Neural cell (in vitro differentiated cells): ENCODE measurements around a stretch of chr10.

GRCh38 chr10:80477063-80477286 is 22.9 kb downstream of the TSPAN14 start:
- RAMPAGE, long total RNA = no peak

- RAMPAGE, long total RNA = no peak
These were observed 474.6 kb downstream of the NRG3 start for GRCh38 chr10:82349329-82350163.

DNA sequence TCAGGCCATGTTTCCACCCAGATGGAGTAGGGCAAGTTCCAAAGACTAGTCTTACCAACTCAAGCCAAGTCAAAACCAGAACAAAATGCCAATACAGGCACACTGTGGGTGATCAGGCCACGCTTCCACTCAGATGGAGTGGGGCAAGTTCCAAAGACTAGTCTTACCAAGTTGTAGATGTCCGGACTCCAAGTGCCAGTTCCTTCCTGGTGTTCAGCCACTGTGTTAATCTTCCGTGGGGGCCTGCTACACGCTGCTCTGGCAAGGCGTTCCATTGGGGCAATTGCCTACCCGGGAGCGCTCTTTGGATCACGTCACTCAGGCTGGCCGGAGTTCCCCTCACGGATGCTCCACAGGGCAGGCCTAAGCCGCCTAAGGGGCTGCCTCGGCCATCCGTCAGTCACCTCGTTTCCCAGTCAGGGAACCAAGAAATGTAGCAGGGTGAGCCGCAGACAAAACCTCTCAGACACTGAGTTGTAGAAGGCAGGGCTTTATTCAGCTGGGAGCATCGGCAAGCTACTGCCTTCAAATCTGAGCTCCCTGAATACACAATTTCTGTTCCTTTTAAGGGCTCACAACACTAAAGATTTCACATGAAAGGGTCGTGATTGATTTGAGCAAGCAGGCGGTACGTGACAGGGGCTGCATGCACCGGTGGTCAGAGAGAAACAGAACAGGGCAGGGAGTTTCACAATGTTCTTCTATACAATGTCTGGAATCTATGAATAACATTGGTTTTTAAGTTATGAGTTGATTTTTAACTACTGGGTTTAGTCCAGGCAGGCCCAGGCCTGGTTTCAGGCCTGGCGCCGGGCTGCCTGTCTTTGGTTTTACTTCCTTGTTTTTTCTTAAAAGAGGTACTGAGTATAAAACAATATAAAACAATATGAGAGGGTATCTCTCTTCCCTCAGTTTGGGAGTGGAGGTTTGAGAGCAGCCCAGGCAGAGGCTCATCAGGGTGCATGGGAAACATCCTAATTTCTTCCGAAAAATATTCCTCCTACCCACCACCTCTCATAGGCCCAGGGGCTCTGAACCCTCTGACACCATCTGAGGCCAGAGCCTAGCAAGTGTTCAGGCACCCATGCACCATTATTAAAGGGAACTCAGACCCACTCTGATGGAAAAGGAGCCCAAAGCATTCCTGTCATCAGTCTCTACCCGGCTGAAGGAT is 1.7 kb upstream of the GPR15LG start:
- RAMPAGE, long total RNA = no peak

DNA sequence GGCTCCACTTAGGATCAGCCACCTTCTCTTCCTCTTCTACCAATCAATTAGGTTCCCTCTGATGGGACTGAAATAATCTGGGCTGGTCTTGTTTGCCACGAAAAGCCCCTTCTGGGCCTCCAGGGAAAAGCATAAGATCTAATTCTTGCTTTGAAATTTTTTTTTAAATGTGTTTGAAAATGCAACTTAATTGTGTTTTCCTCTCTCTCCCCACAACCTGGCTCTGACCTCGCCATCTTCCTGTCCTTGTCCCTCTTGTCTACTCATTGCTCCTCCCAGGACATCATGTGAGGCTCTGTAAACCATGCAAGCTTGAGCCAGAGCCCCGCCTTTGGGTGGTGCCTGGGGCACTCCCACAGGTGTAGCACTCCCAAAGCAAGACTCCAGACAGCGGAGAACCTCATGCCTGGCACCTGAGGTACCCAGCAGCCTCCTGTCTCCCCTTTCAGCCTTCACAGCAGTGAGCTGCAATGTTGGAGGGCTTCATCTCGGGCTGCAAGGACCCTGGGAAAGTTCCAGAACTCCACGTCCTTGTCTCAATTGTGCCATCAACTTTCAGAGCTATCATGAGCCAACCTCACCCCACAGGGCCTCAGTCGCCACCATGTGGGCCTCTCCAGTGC is 9.8 kb upstream of the CDHR1 start:
- RAMPAGE, long total RNA = no peak

- RAMPAGE, long total RNA = no peak
These were observed 7.7 kb downstream of the CCSER2 start for GRCh38 chr10:84335810-84336684.

DNA sequence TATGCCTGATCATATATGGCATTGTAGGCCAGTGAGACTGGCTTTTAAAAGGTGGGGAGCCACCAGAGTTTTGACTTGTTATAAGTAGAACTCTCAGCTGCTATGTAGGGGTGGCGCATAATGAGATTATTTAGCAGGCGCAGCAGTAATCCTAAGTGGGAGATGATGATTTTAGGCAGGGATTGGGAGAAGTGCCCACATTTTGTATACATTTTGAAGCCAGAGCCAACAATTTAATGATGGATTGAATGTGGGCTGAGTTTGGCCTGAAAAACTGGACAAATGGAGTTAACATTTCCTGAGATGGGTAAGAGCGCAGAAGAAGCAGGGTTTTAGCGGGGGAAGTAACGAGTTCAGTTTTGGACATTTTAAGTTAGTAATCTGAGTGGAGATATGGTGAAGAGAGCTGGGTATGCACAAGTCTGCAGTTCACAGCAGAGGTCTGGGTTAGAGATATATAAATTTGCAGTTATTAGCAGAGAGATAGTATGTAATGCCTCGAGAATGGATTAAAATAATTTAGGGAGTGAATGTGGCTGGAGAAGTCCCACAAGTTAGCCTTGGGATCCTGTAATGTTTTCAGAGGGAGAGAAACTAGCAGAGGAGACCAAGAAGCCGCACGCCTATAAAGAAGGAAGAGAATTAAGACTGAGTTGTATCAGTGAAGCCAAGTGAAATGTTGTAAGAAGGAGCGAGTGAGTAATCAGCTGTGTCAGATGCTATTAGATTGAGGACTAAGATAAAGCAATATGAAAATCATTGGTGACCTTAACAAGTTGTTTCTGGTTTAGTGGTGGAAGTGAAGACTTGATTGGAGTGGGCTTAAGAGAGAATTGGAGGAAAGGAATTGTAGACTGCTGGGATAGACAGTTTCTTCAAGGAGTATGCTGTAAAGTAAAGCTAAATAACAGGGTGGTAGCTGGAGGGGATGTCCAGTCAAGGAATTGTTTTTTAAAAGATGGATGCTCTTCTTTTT is 8.6 kb downstream of the CCSER2 start:
- RAMPAGE, long total RNA = no peak

DNA sequence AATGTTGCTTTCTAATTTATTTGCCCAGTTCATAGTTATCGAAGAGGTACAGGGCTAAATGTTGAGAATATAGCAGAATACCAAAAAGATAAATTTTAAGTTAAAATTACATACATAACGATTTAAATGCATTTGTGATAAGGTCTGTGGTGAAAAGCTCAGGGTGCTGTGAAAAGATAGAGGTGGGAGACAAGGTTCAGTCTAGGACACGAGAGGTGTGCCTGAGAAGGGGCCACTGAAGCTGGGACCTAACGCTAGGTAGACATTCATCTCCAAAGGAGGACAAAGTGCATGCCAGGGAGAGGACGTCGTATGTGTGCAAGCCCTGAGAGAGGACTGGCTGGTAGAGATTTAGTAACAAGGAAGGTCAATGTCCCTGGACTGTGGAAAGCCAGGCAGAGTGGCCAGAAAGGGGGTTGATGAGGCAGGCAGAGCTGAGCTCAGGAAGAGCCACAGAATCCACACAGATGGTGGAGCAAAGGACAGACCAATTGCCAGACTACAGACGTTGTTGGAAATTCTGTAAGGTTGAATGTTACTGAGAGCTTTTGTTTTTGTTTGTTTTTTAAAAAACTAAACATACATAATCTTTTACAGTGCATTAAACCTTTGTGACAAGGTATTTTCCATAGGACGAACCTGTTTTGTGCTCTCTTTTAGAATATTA is 817.6 kb downstream of the CCSER2 start:
- RAMPAGE, long total RNA = no peak

DNA sequence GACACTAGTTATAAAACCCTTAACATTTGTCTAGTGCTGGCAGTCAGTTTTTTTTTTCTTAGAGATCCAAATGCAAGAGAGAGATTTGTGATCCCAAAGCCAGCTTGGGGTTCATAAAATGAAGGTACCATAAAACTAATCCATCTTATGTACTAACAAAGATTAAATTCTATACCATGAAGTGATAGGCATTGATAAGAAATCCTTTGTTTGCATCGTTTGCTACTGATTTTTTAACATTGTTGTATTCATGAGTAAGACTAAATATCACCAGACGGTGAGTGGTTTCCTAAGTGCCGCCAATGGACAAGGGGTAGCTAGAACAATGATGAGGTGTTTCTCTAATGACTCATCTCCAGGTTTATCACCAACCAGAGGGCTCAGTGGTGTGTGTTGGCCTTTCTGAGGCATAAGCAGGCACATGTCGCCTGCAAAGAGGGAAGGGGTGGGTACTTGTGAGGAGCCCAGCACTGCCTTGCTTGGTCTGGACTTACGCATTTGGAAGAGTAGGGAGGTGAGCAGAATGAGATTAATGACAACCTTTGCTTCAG is 722.8 kb downstream of the GRID1 start:
- RAMPAGE, long total RNA = no peak

DNA sequence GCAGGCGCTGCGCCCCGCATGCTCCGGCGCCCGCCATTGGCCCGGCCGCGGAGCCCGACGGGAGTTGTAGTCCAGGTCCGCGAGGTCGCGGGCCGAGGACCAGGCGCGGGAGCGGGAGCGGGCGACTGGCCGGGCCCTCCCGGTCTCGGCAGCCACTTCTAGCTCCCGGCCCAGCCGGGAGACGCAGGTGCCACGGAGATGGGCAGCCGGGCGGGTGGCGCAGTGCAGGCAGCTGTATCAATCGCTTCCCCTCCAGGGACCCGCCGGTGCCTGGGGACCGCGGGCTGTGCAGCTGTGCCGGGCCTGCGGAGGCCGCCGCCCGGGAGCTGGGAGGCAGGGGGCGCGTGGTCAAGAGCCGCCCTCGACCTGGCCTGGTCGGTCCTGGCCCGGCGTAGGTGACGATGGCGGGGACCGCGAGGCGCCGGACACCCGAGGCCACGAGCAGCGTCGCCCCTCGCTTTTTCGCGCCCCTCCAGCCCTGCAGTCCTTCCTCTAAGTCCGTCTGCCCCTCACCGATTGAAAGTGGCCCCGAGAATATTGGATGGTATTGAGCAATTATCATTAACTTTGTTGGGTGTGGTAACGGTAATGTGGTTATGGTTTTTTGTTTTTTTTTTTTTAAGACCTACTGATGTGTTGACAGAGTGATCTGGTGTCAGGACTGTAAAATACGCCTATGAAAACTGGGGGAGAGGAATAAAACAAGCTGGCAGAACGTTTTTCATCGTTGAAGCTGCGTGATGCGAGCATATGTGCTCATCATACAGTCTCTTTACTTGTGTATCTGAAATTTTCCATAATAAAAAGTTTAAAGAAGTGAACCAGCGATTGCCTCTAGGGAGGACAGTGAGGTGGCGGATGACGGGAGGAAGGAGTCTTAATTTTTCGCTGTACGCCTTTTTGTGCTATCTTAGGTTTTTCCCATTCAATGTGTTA is 542 bp upstream of the WAPL start:
- RAMPAGE, long total RNA = no peak

DNA sequence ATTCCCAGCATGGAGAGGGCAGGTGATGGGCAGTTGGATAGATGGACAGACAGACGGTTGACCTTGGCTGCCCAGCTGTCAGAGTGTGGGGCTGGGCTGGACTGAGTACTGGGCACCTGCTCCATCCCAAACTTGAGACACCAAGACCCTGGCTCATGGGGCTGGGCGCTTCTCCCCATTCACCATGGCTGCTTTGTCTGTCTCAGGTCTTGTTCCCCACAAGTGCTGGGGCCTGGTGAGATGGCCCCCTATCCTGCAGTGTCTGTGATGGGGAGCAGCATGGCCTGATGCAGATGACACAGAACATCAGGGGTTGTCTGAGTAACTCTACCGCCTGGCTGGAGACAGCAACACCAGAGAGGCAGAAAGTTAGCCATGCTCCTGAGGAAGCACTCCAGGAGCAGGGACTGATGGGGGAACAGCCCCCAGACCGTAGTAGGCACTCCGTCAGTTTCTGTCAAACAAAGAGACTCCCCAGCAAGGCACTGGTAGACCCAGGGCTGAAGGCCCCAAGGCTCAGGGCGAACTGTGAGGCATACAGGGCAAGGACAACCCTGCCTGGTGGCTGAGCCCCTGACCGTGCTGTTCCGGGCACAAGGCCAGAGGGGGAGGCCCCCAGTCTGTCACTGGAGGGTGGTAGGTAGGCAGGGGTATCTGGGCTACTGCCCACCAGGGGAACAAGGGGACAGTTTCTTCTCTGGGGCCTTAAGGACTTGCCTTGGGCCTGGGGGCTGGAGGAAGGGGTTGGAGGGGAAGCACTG is 1.0 kb downstream of the LDB3 start:
- RAMPAGE, long total RNA = no peak

DNA sequence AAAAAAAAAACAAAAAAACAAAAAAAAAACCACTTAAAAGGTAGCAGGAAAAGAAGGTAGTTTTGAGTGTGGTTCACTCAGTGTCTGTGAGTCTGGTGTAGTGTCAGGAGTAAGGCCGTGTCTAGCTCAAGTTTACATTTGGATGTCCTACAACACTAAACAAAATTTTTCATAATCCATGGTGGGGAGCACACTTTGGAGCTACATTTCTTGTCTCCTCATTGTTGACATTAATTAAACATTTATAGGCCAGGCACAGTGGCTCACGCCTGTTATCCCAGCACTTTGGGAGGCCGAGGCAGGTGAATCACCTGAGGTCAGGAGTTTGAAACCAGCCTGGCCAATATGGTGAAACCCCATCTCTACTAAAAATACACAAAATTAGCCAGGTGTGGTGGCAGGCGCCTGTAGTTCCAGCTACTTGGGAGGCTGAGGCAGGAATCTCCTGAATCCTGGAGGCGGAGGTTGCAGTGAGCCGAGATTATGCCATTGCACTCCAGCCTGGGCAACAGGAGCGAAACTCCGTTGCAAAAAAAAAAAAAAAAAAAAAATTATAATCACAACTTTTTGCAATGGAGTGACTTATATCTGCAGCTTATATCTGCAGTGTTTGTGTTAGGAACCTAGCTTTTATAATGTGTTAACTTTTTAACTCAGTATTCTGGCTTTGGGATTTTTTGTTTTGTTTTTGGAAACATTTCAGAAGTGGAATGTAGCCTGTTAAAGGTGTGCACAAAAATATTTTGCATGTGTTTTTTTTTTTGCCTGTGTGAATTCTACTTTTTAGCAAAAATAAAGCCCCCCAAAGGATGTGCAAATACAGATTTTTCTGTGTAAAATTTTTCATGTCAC is 20.9 kb upstream of the BMPR1A start:
- RAMPAGE, long total RNA = no peak

GRCh38 chr10:87008255-87008754 is 11.8 kb upstream of the FAM25A start:
- RAMPAGE, long total RNA = no peak

DNA sequence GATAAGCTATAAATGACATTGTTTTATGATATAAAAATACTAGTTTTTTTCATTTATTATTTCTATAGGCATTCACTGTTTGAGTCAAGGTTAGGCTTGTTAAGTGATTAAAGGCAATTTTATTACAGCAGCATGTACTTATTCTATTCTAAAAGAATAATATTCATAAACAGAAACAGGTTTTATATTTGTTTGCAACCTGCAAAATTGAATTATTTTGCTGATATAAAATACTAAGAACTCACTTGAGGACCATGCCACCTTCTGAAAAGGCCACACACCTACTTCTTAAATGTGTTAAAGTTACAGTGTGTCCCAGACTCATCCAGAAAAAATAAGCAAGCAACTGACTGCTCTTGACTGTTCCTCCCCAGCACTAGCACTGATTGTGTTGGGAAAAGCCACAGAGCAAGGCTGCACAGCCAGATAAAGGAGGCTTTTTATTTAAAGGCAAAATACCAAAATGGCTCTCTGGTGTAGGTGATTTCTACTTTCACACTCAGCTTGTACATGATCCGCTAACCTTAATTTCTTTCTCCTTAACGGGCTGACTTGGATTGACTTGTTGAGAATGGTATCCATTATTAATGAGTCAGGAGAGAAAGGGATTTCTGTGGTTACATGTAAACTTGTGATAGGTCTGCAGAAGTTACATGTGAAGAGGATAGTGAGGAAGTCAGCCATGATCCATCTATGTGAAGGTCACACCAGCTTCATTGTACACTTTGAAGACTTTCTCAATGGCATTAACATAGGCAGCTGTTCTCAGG is 31.2 kb downstream of the FAM25A start:
- RAMPAGE, long total RNA = no peak

DNA sequence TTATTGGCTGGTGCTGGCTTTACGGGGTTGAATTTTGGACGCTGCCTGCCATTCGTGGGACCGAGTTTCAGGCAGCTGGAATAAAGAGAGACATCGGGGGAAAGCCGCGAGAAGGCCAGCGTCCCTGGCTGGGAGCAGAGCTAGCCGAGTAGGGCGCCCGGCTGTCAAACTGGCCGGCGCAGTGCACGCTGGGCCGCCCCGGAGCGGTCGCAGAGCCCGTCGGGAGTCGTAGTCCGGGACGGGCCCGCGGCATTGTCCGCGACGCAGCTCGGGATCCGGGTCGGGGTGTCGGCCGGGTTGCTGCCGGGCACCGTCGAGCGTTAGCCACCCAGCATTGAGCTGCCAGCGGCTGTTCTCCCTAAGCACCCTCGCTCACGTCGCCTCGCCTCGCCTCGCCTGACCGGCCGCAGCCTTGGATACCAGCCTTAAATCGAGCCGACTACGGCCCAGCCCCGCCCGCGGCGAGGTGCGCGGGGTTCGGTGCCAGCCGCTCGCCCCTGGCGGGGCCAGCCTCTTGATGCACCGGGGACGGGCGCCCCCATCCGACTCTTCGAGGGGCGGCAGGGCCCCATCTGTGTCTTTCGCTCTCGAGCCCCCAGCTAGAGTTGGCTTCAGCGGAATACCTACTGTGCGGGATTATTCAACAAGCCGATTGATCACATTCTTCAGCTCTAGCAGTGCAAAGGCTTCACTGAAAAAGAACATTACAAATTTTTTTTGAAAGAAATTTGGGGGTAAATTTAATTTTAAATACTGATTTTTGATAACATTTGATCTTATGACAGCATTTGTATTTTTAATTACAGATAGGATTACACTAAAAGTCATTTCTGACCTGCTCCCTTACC is 14.6 kb upstream of the NUTM2D start:
- RAMPAGE, long total RNA = no peak

DNA sequence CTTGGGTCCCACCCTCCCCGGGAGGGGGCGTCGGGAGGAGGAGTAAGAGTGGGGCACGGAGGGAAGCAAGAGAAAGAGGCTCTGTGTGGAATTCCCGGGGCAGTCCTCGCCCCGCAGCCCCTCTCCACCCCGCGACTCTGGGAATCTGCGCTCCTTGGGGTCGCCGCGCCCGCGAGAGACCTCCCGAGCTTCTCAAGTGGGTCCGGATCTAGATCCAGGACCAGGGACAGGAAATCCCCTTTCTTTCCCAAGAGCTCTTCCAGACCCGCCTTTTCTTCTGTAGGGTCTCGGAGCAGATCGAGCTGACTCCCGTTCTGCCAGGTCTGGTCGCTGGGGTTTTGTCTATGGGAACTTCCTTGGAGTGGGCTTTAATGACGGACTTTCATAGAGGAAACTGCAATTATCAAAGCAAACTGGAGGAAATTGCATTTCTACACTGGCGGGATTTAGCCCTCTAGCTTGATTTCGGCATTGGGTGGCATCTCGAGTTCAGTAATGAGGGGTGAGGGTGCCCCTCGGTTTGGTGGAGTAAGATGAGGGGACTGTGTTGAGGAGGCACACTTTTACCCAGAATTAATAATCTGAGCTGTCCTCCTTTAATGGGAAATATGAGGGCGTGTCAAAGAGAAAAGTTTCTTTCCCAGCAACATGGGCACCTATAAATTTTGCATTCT is 544 bp downstream of the PAPSS2 start:
- RAMPAGE, long total RNA = no peak

GRCh38 chr10:87660759-87661269 is 1.1 kb downstream of the PAPSS2 start:
- RAMPAGE, long total RNA = no peak

GRCh38 chr10:87661572-87662477 is 2.1 kb downstream of the PAPSS2 start:
- RAMPAGE, long total RNA = no peak

DNA sequence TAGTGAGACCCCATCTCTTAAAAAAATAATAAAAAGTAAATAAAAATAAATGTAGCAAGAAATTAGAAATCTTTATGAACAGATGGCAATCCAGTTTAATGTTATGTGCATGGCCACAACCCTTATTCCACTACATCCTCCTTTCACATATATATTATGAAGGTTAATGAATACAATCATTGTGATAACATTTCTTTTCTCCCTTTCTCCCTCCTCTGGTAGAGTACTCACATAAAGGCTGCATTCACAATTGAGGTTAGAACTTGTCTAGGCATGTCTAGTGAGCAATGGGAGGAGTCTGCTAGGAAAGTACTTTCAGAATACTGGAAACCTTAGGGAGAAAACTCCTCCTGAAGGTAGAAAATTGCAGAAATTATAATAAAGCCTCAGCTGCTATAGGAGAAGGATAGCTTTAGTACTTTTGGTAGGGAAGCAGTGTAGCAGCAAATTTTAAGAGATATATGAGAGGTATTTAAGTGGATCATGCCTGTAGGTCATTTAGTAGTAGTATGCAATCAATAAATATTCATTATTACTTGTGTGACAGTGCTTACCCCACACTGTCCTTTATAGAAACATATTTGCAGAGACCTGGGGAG is 20.2 kb downstream of the KLLN start:
- RAMPAGE, long total RNA = no peak

DNA sequence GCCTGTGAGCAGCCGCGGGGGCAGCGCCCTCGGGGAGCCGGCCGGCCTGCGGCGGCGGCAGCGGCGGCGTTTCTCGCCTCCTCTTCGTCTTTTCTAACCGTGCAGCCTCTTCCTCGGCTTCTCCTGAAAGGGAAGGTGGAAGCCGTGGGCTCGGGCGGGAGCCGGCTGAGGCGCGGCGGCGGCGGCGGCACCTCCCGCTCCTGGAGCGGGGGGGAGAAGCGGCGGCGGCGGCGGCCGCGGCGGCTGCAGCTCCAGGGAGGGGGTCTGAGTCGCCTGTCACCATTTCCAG is 269 bp downstream of the PTEN start:
- RAMPAGE, long total RNA = no peak

DNA sequence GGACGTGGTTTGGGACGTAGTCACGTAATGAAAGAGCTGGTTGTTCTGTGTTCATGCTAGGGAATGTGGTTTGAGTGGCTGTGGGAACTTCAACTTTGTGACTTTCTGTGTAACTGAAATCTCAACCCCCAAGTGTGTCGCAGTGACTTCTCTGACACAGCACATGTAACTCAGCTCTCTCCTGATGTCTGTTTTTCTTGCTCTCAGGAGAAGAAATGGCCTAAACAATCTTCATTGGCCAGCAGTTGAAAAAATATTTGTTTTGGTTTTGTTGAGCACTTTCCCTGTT is 199.0 kb downstream of the PTEN start:
- RAMPAGE, long total RNA = no peak